H1 (cell line): ENCODE measurements around the genes CAPNS2, OGFOD1, MT1A, MT1B and MT1X.

DNA sequence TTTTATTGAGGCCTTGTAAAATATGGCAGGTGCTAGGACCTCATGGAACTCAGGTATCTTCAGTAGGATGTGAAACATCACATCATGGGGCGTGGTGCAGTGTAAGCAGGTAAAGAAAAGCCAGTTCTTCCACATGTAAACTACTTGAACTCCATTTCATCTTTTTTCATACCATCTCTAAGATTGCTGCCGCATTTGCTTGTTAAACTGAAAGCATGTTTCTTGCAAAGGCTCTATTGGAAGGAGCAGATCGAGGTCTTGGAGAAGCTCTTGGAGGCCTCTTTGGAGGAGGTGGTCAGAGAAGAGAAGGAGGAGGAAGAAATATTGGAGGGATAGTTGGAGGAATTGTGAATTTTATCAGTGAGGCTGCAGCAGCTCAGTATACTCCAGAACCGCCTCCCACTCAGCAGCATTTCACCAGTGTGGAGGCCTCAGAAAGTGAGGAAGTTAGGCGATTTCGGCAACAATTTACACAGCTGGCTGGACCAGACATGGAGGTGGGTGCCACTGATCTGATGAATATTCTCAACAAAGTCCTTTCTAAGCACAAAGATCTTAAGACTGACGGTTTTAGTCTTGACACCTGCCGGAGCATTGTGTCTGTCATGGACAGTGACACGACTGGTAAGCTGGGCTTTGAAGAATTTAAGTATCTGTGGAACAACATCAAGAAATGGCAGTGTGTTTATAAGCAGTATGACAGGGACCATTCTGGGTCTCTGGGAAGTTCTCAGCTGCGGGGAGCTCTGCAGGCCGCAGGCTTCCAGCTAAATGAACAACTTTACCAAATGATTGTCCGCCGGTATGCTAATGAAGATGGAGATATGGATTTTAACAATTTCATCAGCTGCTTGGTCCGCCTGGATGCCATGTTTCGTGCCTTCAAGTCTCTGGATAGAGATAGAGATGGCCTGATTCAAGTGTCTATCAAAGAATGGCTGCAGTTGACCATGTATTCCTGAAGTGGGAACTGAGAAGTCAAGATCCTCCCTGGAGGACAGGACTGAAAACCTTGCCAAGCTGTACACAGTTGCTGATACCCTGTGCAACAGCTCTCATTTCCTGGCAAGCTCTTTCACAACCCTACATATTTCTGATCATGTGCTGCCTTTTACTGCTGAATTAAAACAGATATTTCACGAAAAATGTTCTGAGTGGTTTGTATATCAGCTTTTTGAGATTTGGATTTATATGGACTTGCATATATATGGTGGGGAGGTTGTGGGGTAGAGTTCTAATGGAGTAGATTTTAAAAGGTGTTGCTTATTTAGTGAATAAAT lies at the start of gene CAPNS2:
Gene CAPNS2 (plus strand): TSS at position 143 of the 1,280 bp plus-strand sequence.
- RRBS: no CpG with 5 or more reads among the region's 16 CpGs
CAGE:
- cytosol, long polyA plus RNA: no peak
- long polyA plus RNA: no peak
- nucleus, long polyA plus RNA: no peak

GRCh38 chr16:55613916-55614457 lies 41.8 kb upstream of the SLC6A2 start:
- RRBS: no CpG with 5 or more reads among the region's 4 CpGs
CAGE:
- cytosol, long polyA plus RNA: no peak
- long polyA plus RNA: no peak
- nucleus, long polyA plus RNA: no peak

- RRBS: no CpG with 5 or more reads among the region's 5 CpGs
CAGE:
- cytosol, long polyA plus RNA: no peak
- long polyA plus RNA: no peak
- nucleus, long polyA plus RNA: no peak
Observed at GRCh38 chr16:55709668-55710014, 53.9 kb downstream of the SLC6A2 start.

DNA sequence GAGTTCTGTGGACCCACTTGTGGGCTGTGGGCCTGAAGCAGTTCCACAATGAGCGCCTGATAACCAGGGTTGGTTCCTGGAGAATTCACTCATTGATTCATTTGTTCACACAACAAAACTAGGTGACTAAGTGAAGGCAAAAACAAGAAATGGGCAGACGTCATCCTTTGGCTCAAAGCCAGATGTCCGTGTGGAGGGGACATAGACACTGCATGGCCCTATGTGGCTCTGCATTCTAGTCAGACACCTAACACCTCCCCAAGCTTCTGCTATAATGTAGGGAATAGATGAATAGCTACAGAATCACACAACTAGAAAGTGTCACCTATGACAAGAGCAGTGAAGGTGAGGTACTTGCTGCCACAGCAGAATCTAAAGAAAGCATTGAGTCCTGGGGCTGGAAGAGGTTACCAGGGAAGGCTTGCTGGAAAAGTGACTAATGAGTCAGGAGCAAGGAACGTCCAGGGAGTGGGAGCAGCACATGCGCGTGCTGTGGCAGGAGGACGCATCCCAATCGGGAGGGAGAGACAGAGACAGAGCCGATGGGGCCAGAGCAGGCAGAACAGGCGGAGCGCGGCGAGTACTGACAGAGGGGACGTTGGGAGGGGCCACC lies 58.9 kb downstream of the CES1 start:
- RRBS: no CpG with 5 or more reads among the region's 14 CpGs
CAGE:
- cytosol, long polyA plus RNA: no peak
- long polyA plus RNA: no peak
- nucleus, long polyA plus RNA: no peak

DNA sequence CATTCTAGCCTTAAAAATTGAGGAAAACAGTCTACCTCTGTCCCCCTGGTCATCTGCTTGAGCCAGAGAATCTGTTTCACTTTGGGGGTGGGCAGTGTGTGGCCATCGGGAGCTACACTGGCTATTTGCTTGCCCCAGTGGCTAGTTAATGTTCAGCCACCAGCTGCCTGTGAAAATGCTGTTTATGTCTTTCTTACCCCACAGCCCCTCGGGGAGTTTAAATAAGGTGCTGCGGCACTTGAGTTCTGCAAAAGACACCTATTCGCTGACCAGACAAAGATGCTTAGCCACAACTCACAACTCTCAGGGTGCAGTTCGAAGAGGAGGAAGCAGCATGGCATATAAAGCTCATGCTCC lies 43.5 kb downstream of the GNAO1 start:
- RRBS: no CpG with 5 or more reads among the region's 5 CpGs
CAGE:
- cytosol, long polyA plus RNA: no peak
- long polyA plus RNA: no peak
- nucleus, long polyA plus RNA: no peak

DNA sequence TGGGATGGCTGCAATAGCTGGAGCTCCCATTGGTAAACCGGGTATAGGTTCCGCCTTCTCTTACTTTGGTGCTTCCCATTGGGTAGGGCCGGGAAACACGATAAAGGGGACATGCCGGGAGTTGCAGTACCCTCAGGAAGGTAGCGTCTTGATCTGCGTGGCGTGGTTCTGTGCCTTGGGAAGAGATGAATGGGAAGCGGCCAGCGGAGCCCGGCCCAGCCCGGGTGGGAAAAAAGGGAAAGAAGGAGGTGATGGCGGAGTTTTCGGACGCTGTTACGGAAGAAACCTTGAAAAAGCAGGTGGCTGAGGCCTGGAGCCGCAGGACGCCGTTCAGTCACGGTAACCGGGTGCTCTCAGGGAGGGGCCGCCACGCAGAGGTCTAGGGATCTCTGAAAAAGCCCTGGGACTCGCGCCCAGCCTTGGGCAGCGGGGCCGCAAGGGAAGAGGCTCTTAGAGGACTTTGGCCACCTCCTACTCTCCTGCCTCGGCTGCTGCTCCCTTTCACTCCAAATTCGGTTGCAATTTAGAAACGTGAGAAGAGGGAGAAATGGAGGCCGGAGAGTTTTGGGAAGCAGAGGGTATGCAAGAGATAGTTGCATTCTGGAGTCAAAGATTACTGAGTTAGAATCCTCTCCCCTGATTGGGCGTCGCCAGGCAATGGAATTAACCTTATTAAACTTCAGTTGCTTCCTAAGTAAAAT lies at the start of gene OGFOD1:
Gene OGFOD1 (plus strand): TSS at position 127 of the 701 bp plus-strand sequence.
- RRBS: 2% methylated on average over 6 of the region's 33 CpGs
CAGE:
- cytosol, long polyA plus RNA: start-site peak on the plus strand centred at position 140 of the sequence, 87 bp wide, 2,818 reads
- long polyA plus RNA: start-site peak on the plus strand centred at position 137 of the sequence, 93 bp wide, 2,570 and 3,681 reads in 2 replicates
- nucleus, long polyA plus RNA: start-site peak on the plus strand centred at position 155 of the sequence, 47 bp wide, 699 reads

- RRBS: no CpG with 5 or more reads among the region's 11 CpGs
CAGE:
- cytosol, long polyA plus RNA: no peak
- long polyA plus RNA: no peak
- nucleus, long polyA plus RNA: no peak
Observed at GRCh38 chr16:56576775-56577590, 12.1 kb downstream of the MT4 start.

- RRBS: 3% methylated on average over 11 of the region's 69 CpGs
CAGE:
- cytosol, long polyA plus RNA: start-site peak on the plus strand at chr16:56638666-56638670, 15 reads
- long polyA plus RNA: no peak
- nucleus, long polyA plus RNA: no peak
Observed at GRCh38 chr16:56637888-56638881, at the start of gene MT1A. Gene MT1A, plus strand, starts transcription at chr16:56638666.

GRCh38 chr16:56651625-56651941 lies at the start of gene MT1B:
Gene MT1B, plus strand, starts transcription at chr16:56651886.
- RRBS: no CpG with 5 or more reads among the region's 7 CpGs
CAGE:
- cytosol, long polyA plus RNA: no peak
- long polyA plus RNA: no peak
- nucleus, long polyA plus RNA: no peak

DNA sequence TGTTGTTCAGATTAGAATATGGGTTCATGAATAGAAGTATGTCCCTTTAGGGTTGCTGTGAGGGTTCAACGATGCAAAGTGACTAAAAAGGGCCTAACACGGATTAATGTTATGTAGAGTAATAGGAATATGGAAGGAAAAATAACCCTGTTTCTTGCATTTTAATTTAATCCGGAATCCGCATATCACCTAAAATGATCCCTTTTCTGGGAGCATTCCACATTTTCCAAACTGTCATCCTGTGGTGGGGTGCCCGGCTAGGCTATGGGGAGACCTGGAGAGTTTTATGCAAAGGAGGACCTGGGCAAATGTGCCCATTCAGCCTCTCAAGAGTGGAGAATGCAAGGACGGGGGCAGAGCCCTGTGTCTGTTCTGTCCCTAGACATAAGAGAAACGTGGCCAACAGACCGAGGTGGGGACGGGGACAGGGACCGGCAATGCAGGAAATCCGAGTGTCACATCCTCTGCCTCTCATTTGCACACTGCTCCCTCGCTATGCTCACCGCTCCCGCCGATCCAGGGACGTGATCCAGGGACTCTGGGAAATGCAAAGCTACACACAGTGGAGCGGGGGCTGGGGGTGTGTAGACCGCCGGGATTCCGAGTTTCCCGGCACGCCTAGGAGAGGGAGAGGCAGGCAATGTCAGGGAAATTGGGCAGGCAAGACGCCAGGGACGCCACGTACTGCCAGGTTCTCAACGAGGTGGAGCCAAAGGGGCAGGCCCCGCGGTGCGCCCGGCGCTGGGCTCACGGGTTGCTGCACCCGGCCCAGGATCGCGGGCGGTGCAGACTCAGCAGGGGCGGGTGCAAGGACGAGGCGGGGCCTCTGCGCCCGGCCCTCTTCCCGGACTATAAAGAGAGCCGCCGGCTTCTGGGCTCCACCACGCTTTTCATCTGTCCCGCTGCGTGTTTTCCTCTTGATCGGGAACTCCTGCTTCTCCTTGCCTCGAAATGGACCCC lies at the start of gene MT1X:
Gene MT1X (plus strand): TSS at position 881 of the 960 bp plus-strand sequence.
- RRBS: 29% methylated on average over 7 of the region's 49 CpGs
CAGE:
- cytosol, long polyA plus RNA: start-site peak on the plus strand centred at position 880 of the sequence, 14 bp wide, 4,870 reads
- long polyA plus RNA: start-site peak on the plus strand centred at position 869 of the sequence, 77 bp wide, 4,495 and 4,107 reads in 2 replicates
- nucleus, long polyA plus RNA: start-site peak on the plus strand centred at position 876 of the sequence, 44 bp wide, 3,221 reads

GRCh38 chr16:56858420-56858779 lies 6.6 kb upstream of the SLC12A3 start:
- RRBS: 93% methylated on average over 11 of the region's 14 CpGs
CAGE:
- cytosol, long polyA plus RNA: no peak
- long polyA plus RNA: no peak
- nucleus, long polyA plus RNA: no peak

DNA sequence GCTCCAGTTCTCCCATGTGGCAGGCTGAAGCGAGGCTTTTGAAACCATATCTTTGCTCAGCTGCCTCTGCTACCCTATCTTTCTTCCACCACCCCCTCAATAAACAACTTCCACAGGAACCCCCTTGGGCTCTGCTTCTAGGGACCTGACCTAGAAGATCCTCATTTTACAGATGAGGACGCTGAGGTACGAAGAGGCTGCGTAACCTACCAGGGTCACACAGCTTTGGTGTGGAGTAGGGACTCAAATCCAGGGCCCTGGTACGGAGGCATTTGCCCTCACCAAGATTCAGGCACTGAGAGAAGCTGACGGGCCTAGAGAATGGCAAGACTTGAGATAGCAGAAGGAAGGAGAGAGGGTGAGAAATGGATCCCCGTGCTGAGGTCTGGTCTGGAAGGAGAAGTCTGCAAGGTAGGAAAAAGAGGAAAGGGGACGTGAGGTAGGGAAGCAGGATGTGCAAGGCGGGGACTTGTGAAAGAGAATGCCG lies 14.4 kb downstream of the NLRC5 start:
- RRBS: 55% methylated on average over 1 of the region's 10 CpGs
CAGE:
- cytosol, long polyA plus RNA: no peak
- long polyA plus RNA: no peak
- nucleus, long polyA plus RNA: no peak

DNA sequence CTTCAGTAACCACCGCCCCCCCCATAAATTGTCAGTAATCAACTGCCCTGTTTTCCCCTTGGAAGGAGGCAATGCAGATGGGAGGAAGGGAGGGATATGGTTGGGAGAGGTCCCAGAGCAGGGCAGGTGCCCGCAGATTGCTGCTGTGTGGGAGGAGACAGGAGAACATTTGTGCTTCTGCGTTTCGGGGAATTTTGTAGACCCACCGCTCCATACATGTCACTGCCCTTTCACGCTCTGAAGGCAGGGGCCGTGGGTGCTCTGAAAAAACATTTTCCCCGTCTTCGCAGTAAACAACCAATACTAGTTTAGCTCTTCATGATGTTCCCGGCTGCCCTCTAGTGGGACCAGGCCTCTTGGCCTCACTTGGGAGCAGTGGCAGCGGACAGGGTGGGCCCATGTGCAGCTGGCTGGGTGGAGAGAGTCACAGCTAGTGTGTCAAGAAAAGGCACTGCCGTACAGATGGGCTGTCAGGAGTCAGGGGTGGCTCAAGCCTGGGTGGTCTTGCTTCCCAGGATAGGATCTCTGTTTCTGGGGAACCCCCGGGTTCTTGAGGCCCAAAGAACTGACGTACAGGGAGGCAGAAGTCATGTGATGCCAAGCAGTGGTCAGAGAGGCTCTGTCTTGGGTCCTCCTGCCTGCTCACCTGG lies 46.6 kb upstream of the CPNE2 start:
- RRBS: no CpG with 5 or more reads among the region's 14 CpGs
CAGE:
- cytosol, long polyA plus RNA: no peak
- long polyA plus RNA: no peak
- nucleus, long polyA plus RNA: no peak

DNA sequence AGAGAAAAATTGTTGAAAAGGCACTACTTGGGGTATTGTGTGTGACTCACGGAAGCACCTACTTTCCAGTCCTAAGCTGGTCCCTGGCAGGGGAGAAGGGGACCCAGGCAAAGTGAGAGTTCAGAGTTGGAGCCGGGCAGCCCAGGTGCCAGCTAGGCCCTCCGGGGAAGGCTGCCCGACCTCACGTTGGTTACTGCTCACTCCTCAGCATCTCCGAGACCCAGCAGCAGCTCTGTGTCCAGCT lies 26.1 kb upstream of the CPNE2 start:
- RRBS: no CpG with 5 or more reads among the region's 6 CpGs
CAGE:
- cytosol, long polyA plus RNA: no peak
- long polyA plus RNA: no peak
- nucleus, long polyA plus RNA: no peak

- RRBS: 1% methylated on average over 4 of the region's 28 CpGs
CAGE:
- cytosol, long polyA plus RNA: no peak
- long polyA plus RNA: no peak
- nucleus, long polyA plus RNA: no peak
Observed at GRCh38 chr16:57091364-57092109, 846 bp upstream of the CPNE2 start.

GRCh38 chr16:57118999-57119682 lies 26.8 kb downstream of the CPNE2 start:
- RRBS: no CpG with 5 or more reads among the region's 7 CpGs
CAGE:
- cytosol, long polyA plus RNA: no peak
- long polyA plus RNA: no peak
- nucleus, long polyA plus RNA: no peak

DNA sequence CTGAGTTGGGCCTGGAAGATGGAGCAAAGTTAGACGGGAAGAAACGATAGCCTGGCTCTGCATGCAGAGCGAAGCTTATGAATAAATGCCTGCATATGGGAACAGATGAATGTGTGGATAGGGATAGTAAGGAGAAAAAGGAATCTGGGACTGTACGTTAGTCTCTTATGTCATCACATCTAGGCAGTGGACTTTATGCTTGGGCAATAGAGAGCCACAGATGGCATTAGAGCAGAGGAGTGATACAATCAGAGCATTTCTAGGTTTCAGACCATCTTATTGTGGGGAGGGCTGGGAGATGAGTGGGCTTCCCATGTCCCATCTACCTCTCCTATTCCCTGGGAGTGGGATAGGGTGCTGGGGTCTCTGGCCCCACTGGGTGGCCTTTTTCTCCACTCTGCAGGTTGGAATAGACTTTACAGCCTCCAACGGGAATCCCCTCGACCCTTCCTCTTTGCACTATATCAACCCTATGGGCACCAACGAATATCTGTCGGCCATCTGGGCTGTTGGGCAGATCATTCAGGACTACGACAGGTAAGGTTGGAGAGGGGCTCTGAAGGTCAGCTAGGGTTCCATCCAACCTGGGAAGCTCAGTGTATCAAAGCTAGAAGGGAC lies 33.2 kb downstream of the CPNE2 start:
- RRBS: no CpG with 5 or more reads among the region's 9 CpGs
CAGE:
- cytosol, long polyA plus RNA: no peak
- long polyA plus RNA: no peak
- nucleus, long polyA plus RNA: no peak

GRCh38 chr16:57137940-57138382 lies 45.6 kb downstream of the CPNE2 start:
- RRBS: no CpG with 5 or more reads among the region's 5 CpGs
CAGE:
- cytosol, long polyA plus RNA: no peak
- long polyA plus RNA: no peak
- nucleus, long polyA plus RNA: no peak

DNA sequence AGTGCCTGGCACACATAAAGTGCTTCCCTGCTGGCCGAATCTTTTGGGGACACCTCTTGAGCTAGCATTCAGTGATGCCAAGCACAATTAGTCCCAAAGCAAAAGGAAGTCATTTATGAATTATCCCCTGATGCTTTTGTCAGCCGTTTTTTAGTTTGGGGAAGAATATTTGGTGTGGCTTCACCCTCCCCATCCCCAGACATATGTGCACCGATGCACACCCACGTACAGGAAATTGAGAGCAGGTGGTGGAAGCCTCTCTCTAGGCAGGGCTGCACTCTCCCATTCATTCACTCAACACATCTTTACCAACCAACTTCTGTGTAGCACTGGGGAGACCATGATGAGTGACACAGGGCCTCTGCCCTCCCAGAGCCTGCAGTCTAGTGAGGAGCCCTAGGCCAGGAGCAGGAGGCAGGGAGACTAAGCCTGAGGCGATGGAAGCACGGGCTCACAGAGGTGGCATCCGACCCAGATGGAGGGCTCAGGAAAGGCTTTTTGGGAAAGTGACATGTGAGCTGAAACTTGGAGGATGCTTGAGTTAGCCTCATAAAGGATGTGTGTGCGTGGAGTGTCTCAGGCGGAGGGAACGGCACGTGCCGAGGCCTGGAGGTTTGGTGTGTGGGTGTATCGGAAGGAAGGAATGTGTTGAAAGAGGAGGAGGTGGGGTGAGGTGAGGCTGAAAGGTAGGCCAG lies 43.9 kb downstream of the PSME3IP1 start:
- RRBS: no CpG with 5 or more reads among the region's 13 CpGs
CAGE:
- cytosol, long polyA plus RNA: no peak
- long polyA plus RNA: no peak
- nucleus, long polyA plus RNA: no peak

- RRBS: no CpG with 5 or more reads among the region's 16 CpGs
CAGE:
- cytosol, long polyA plus RNA: no peak
- long polyA plus RNA: no peak
- nucleus, long polyA plus RNA: no peak
Observed at GRCh38 chr16:57142991-57143949, 42.6 kb downstream of the PSME3IP1 start.